Fallopian tube (tissue), 1 donor: ENCODE results near the gene VWF.

- PRO-cap = unidirectional peak, minus-strand start at chr12:6124543
Measured at GRCh38 chr12:6124199-6125317, at the start of gene VWF. Gene VWF, minus strand, starts transcription at chr12:6124670.

- PRO-cap = no peak
Measured at GRCh38 chr12:6207015-6207972, 7.1 kb downstream of the CD9 start.

- PRO-cap = bidirectional peak, plus-strand start at chr12:6215441, minus-strand start at chr12:6215449
Measured at GRCh38 chr12:6214413-6215600, 14.6 kb downstream of the CD9 start.

- PRO-cap = no peak
Measured at GRCh38 chr12:6228323-6228944, 28.2 kb downstream of the CD9 start.

- PRO-cap = no peak
Measured at GRCh38 chr12:6231519-6231850, 31.3 kb downstream of the CD9 start.

GRCh38 chr12:6237664-6238515 lies 37.7 kb downstream of the CD9 start:
- PRO-cap = no peak

GRCh38 chr12:6272920-6273263 lies 37.6 kb upstream of the PLEKHG6 start:
- PRO-cap = bidirectional peak, plus-strand start at chr12:6273030, minus-strand start at chr12:6273036

GRCh38 chr12:6273943-6274427 lies 36.5 kb upstream of the PLEKHG6 start:
- PRO-cap = unidirectional peak, plus-strand start at chr12:6274235

- PRO-cap = no peak
Measured at GRCh38 chr12:6292597-6292917, 17.9 kb upstream of the PLEKHG6 start.

- PRO-cap = no peak
Measured at GRCh38 chr12:6294038-6294484, 16.4 kb upstream of the PLEKHG6 start.

DNA sequence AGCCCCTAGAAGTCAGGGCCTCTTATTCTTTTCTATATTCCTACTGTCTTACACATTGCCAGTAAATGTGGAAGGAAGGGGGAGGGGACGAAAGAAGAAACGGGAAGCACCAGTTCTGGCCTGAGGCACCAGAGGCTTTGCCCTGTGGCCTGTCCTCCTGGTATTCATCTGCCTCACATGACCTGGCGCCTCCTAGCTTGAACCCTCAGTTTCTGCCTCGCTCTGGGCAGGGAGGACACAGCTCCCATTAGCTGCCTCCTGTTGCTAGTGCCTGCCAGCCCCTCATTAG lies 3.0 kb upstream of the PLEKHG6 start:
- PRO-cap = no peak

DNA sequence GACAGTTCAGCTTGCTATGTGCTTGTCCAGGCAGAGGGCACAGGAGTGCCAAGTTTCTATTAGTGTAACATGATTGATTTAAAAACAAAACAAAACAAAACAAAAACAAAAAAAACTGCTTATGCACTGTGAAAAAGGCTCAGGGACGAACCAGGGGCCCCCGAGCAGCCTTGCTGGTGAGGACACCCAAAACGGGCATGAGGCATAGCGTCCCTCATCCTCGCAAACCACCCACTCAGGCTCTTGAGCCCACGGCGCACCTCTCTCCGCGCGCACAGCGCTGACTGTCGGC lies 13.1 kb downstream of the TNFRSF1A start:
- PRO-cap = no peak

DNA sequence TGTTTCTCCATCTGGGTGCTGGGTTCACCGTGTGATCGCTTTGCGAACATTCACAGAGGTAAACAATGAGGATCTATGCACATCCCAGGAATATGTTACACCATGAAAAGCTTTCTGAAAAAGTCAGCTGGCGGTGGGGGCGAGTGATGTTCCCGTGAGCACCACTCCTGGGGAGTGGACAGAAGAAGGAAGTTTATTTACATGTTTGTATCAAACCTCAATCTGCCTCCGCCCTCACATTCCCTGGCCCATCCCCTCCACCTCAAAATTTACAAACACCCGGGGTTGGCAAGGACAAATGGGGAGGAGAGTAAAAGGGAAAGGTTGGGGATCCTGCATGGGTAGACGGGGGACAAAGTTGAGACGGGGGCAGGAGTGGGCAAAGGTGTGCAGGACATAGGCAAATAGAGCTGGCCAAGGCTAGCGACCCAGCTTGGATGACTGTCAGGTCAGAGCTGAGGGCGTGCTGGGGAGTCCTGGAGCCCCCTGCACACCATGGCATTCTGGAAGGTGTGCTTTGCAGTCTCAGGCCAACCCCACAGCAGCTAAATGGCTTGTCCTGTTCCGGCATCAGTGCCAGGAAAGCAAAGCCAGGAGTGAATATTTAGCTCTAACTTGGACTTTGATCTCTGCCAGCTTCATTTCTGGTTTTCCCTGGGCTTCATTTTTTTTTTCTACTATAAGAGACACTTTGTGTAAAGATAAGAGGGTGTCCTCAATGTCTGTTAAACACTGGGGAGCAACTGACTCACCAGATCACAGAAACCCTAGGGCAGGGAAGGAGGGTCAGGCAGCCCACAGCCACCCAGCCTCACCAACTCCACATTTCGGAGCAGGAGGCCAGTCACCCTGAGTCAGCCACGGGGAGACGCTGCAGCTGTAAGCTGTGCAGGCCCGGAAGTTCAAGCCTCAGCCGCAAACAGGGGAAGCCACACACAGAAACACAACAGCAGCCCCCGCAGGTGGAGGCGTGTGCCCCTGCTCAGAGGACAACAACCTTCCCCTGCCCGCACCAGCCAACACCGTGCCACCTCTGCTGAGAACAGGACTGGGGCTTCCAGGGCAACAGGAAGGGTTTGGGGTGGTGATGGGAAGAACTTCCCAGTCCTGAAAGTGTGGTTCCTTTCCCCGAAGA lies 6.6 kb downstream of the TNFRSF1A start:
- PRO-cap = bidirectional peak, plus-strand start at position 297 of the sequence, minus-strand start at position 176 of the sequence; bidirectional peak, plus-strand start at position 905 of the sequence, minus-strand start at position 828 of the sequence

DNA sequence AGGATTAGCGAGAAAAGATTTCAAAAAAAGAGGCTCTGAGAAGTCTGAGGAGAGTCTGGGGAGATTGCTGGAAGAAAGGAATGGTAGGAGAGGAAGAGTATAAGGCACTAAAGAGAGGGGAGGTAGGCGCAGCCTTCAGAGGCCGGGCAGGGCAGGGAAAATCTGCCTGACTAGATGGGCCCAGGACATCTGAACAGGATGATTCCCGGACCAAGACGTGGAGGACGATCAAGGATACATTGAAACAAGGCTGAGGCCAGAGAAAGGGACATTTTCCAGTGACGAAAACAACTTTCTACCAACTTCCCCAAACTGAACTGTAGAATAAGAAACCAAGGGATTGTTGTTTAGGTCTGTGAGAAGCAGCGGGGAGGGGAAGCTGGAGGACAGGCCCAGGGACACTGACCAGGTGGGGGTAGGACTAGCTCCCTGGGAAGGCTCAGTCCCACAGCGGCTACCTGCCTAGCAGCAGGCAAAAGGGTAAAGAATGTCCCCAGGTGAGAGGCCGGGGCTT lies 1.2 kb downstream of the TNFRSF1A start:
- PRO-cap = bidirectional peak, plus-strand start at position 358 of the sequence, minus-strand start at position 212 of the sequence

GRCh38 chr12:6368006-6368599 lies 7.3 kb downstream of the SCNN1A start:
- PRO-cap = bidirectional peak, plus-strand start at chr12:6368444, minus-strand start at chr12:6368286

DNA sequence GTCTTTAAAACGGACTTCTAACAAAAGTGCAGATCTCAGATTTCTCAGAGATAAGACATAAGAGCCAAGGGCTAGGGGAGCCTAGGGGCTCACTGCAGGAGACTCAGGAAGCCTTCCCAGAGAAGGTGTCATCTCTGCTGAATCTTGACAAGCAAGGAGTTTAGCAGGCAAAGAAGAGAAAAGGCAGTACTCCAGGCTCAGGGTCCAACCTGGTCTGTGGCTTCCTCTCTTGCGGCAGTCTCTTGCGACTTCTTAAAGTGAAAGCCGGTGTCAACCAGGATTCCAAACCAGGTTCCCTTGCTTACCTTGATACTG lies 1.5 kb upstream of the SCNN1A start:
- PRO-cap = no peak

GRCh38 chr12:6534925-6535952 lies 922 bp downstream of the GAPDH start:
- PRO-cap = bidirectional peak, plus-strand start at chr12:6535242, minus-strand start at chr12:6535142; bidirectional peak, plus-strand start at chr12:6535381, minus-strand start at chr12:6535323

- PRO-cap = no peak
Measured at GRCh38 chr12:6537444-6538470, 3.4 kb downstream of the GAPDH start.

- PRO-cap = no peak
Measured at GRCh38 chr12:6539692-6540534, 5.6 kb downstream of the GAPDH start.

DNA sequence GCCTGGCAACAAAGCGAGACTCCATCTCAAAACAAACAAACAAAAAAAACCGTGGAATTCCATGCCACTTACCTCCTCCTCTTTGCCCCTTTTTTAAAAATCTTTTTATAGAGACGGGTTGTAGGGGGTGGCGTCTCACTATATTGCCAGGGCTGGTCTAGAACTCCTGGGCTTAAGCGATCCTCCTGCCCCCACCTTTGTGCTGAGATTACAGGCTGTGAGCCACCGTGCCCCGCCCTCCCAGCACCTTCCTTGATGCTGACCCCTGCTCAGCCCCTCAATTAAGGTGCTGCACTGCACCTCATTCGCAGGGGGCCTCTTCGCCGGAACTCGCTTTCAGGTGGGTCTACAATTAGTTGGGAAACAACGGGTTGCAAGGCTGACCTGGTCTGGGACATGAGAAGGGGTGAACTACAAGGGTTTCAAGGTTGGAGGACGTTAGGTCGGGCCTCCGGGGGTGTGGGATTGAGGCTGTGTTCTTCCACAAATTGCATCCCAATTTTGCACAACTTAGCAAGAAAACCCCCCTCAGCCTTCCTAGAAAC lies 1.2 kb upstream of the NOP2 start:
- PRO-cap = no peak